ENCODE data around the genes RNF113A, XIAP and XPNPEP2.

DNA sequence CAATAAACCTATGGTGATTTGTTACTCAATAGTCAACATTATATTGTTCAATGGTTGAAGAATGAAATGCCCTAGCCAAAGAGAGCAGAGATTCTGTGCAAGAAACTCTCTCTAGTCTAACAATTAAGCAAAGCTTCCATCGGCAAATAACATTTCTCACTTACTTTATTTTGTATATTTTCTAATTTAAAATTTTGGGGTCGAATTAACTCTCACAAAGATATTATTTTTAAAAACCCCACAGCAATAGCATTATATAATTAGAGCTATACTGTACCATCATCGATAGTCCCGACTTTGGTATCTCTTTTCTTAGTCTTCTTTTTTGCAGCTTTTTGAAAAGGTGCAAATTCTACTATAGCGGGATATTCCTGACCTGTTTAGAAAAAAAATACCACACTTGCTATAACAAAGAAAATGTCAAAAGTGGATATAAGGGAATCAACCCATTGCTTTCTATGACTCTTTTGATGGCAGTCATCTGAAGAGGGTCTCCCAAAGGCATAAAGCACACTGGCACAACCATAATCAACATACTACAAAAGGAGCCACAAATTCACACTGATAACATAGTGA, 7.8 kb downstream of the UPF3B start:
- PRO-cap: no peak
- RAMPAGE, long total RNA, 2 experiments: no peak in any of the 2 experiments

DNA sequence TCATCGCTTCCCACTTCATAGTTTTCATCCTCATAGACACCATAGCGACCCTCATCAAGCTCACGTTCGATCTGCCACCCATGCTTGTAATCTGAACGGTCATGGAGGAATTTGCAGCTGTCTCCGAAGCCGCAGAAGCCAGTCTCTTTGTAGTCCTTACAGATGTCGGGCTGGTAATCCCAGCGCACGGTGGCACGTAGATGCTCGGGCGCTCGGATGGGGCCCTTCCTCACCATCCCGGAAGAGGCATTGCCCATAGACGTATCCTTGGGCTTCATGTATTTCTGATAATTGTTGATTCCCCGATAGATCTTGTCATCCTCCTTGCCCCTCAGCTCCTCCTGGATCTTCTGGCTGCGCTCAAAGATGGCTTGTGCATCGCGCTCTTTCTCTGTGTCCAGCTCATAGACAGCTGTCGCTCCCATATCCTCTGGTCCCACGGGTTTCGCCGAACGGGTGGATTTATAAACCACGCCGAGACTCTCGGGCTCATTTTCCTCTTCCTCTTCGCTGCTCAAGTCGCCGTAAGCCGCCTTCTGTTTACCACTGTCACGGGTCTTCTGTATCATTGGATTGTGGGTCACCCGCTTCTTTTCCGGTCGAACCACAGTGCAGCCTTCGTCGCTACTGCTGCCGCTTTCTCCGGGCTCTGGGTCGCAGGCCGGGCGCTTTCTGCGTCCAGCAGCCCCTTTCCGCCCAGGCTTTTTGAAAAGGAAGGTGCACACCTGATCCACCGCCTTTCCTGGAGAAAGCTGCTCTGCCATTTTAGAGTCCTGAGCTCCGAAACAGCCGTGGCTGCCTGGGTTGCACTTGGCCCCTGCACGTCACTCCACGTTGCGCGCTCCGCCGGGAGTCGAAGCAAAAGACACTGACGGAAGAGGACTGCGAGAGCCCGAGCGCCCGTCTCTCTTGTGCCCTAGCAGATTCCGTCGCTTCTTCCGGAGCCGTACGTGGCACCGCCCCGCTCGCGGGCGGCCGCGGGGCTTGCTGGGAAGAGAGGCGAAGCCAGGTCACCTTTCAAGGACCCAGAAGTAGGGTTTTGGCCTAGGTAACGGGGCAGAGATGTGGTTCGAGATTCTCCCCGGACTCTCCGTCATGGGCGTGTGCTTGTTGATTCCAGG, at the start of gene RNF113A:
Gene RNF113A, minus strand, starts transcription at position 884 of the 1,121 bp plus-strand sequence.
- PRO-cap: bidirectional peak, plus-strand start at position 1,034 of the sequence, minus-strand start at position 884 of the sequence
- RAMPAGE, long total RNA, 2 experiments: start-site peak on the plus strand in 2 of 2 experiments, centred at positions 1,024 to 1,038 of the sequence, 4,557 to 5,502 reads per replicate; start-site peak on the minus strand in 2 of 2 experiments, centred at positions 852 to 857 of the sequence, 721 to 770 reads per replicate

GRCh38 chrX:119990348-119990940, 46.9 kb upstream of the NKAP start:
- PRO-cap: no peak
- RAMPAGE, long total RNA, 2 experiments: no peak in any of the 2 experiments

GRCh38 chrX:120143718-120144885, 14.3 kb upstream of the RHOXF2 start:
- PRO-cap: no peak
- RAMPAGE, long total RNA, 2 experiments: no peak in any of the 2 experiments

- PRO-cap: unidirectional peak, minus-strand start at chrX:120251632; unidirectional peak, minus-strand start at chrX:120251691
- RAMPAGE, long total RNA, 2 experiments: no peak in any of the 2 experiments
Measured at GRCh38 chrX:120251255-120252194, 913 bp downstream of the ZBTB33 start.

- PRO-cap: bidirectional peak, plus-strand start at chrX:123859717, minus-strand start at chrX:123859710; bidirectional peak, plus-strand start at chrX:123859995, minus-strand start at chrX:123859904; bidirectional peak, plus-strand start at chrX:123860458, minus-strand start at chrX:123860477
- RAMPAGE, long total RNA, 2 experiments: start-site peak on the plus strand in 2 of 2 experiments, at chrX:123859826-123860454 at its widest, 46 to 1,370 reads per replicate
Measured at GRCh38 chrX:123859406-123860546, at the start of gene XIAP. XIAP (plus strand) TSS chrX:123860053.

DNA sequence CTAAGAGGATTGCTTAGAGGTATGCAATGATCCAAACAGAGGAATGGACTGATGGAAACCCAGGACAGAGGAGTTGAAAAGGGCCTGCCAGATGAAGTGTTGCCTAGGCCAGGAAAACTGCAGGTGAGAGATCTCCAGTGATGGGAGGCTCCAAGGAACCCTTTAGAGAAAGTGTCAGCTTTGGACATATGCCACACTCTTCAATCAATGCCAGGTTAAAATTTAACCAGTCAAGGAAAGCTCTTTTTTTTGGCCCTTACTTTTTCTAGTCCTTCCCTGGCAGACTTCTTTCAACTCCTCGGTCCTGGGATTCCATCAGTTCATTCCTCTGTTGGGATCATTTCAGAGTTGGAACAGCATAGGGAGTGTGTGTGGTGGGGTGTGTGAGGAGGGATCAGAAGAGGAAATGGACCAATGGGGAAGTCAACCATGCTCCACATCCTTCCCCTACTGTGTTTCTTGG, 25.7 kb upstream of the TEX13D start:
- PRO-cap: no peak
- RAMPAGE, long total RNA, 2 experiments: no peak in any of the 2 experiments

GRCh38 chrX:124369957-124370280, 23.6 kb downstream of the SH2D1A start:
- PRO-cap: no peak
- RAMPAGE, long total RNA, 2 experiments: no peak in any of the 2 experiments

DNA sequence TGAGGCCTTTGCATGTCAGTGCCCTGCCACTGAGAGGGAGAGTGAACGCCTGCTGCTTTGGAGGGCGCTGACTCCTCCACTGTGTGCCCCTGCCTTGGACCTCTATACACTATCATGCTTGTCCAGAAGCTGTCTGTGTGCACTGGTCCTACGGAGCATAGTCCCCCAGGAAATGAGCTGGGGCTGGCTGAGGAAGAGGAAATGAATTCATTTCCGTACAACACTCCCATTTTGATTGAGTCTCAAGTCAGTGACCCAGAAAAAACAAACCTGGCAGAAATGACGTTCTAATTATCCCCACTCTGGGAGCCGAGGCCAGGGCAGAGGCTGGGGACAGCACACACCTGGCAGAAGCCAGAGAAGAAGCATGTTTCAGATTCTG, 80.5 kb downstream of the SH2D1A start:
- PRO-cap: no peak
- RAMPAGE, long total RNA, 2 experiments: no peak in any of the 2 experiments

GRCh38 chrX:124626094-124626380, 279.7 kb downstream of the SH2D1A start:
- PRO-cap: no peak
- RAMPAGE, long total RNA, 2 experiments: no peak in any of the 2 experiments

DNA sequence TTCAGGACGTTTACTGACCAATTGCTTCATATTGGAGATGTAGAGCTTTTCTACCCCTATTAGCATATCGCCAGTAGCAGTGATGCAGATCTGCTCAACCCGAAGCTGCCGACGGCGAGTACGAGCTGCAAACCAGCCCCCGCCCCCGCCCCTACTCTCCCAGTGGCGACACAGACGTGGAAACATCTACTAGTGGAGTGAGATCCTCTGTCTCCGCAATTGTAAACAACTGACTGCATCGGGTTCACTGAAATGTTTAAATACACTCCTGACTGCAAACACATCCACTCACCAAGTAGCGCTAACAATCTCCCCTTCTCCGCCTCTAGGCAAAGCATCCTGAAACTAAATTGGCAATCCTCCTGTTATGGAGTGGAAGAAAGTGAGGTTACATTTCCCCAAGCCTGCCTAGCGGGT, 117.2 kb upstream of the TEX13C start:
- PRO-cap: no peak
- RAMPAGE, long total RNA, 2 experiments: no peak in any of the 2 experiments

DNA sequence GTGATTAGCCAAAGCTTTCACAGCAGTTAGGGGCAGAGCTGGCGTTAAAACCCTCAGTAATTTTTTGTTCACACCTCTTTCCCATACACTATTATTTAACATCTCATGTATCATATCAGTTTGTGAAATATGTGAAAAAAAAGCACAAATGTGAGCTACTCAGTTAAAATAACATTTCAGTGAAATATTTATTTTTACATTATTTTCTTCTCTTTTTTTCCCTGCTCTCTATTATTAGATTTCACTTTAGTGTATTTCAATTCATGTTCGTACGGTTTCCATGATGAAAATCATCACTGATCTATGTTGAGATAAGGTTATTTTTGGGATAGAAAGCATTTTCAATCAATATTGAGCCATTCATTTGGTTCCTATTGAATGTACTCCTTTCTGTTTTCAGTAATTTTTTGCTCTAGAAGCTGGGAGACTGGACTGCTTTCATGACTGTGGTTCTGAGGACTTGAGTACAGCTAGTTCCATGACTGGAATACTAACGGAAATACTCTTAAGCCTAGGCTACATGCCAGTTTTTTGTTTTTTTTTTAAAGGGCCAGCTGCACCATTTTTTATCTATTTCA, 16.5 kb downstream of the PRR32 start:
- PRO-cap: unidirectional peak, minus-strand start at position 462 of the sequence
- RAMPAGE, long total RNA, 2 experiments: no peak in any of the 2 experiments

DNA sequence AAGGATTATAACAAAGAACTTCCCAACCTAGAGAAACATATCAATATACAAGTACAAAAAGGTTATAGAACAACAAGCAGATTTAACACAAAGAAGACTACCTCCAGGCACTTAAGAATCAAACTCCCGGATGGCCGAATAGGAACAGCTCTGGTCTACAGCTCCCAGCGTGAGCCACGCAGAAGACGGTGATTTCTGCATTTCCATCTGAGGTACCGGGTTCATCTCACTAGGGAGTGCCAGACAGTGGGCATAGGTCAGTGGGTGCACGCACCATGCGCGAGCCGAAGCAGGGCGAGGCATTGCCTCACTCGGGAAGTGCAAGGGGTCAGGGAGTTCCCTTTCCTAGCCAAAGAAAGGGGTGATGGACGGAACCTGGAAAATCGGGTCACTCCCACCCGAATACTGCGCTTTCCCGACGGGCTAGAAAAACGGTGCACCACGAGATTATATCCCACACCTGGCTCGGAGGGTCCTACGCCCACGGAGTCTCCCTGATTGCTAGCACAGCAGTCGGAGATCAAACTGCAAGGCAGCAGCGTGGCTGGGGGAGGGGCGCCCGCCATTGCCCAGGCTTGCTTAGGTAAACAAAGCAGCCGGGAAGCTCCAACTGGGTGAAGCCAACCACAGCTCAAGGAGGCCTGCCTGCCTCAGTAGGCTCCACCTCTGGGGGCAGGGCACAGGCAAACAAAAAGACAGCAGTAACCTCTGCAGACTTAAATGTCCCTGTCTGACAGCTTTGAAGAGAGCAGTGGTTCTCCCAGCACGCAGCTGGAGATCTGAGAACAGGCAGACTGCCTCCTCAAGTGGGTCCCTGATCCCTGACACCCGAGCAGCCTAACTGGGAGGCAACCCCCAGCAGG, 186.1 kb downstream of the SMARCA1 start:
- PRO-cap: no peak
- RAMPAGE, long total RNA, 2 experiments: no peak in any of the 2 experiments

GRCh38 chrX:129521409-129521846, 1.9 kb downstream of the SMARCA1 start:
- PRO-cap: no peak
- RAMPAGE, long total RNA, 2 experiments: no peak in any of the 2 experiments

DNA sequence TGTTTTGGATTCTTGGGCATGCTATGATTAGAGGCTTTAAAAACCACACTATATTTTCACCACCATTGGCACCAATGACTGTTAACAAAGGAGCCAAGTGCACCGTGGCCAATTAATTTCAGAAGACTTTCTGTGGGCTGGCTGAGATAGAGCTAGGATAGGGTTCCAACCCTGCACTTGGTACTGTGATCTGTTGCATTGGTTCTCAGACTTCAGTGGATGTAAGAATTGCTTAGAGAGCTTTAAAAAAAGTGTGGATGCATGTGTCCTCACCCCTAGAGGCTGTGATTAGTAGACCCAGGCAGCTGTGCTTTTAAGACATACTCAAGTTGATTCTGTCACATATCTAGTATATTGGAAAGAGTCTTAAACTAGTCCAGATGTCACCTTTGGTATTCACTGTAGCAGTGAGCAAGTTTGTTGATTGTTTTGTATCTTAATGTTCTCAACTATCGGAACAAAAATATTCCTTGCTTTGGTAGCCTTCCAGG, 32.5 kb downstream of the OCRL start:
- PRO-cap: no peak
- RAMPAGE, long total RNA, 2 experiments: no peak in any of the 2 experiments

GRCh38 chrX:129653622-129654271, 1.0 kb downstream of the APLN start:
- PRO-cap: no peak
- RAMPAGE, long total RNA, 2 experiments: no peak in any of the 2 experiments

DNA sequence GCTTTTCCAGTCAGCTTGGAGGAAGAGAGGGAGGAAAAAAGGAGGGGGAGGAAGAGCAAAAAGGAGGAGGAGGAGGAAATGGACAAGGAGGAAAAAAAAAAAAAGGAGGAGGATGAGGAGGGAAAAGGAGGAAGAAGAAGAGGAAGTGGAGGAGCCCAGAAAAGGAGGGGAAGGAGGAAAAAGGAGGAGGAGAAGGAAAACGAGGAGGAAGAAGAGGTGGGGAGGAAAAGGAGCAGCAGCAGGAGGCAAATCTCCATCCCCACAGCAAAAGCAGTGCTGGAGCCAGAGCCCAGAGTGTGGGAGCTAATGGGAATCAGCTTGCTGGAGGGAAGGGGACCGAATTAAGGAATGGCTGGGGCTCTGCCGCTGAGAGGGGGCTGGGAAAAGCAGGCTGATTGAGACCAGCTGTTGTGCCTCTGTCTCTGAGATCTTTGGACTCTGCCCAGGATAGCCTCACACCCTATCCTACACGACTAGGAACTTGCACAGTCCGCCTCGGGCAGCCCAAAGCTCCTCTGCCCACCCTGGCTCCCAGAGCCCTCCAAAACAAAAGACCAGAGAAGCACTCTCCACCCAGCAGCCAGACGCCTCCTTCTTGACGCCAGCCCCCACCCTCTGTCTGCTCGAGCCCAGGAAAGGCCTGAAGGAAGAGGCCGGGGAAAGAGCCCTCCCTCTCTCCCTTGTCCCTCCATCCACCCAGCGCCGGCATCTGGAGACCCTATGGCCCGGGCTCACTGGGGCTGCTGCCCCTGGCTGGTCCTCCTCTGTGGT, at the start of gene XPNPEP2:
Gene XPNPEP2, plus strand, starts transcription at position 486 of the 771 bp plus-strand sequence.
- PRO-cap: no peak
- RAMPAGE, long total RNA, 2 experiments: start-site peak on the plus strand in 1 of 2 experiments, centred at position 636 of the sequence, 28 reads per replicate

GRCh38 chrX:129759399-129760375, 20.1 kb upstream of the SASH3 start:
- PRO-cap: no peak
- RAMPAGE, long total RNA, 2 experiments: no peak in any of the 2 experiments

DNA sequence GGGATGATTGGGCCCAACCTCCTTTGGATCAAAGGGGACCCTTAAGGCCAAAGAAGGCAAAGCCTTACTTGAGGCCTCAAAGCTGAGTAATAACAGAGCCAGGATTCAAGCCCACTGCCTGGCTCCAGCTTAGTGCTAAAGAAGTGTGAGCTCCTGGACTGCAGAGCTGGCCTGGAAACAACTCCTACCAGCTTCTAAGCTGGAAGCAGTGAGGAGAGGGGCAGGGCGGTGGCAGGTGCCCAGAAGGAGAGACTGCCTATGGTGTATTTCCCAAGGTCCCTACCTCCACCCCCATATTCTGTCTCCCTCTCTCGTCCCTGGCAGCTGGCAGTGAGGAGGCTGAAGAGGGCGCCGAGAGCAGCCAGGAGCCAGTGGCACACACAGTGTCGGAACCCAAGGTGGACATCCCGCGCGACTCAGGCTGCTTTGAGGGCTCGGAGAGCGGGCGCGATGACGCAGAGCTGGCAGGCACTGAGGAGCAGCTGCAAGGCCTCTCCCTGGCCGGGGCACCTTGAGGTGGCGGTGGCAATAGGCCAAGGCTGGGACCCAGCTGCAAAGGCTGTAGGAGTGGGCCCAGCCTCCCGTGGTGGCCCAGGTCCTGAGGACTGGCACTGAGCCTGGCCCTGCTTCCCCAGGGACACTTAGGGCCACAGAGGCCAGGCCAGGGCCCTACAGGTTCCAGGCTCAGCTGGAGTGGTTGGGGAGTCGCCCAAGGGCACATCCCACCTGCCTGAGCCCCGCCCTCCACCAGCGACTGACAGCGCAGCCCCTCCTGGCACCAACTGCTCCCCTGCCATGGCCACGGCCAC, 13.8 kb downstream of the SASH3 start:
- PRO-cap: no peak
- RAMPAGE, long total RNA, 2 experiments: start-site peak on the plus strand in 1 of 2 experiments, centred at position 427 of the sequence, 6 reads per replicate

GRCh38 chrX:129930770-129931324, 24.9 kb downstream of the UTP14A start:
- PRO-cap: no peak
- RAMPAGE, long total RNA, 2 experiments: no peak in any of the 2 experiments